Placental epithelial cell (primary cell): ENCODE data around the genes SH3RF3 and MERTK.

DNA sequence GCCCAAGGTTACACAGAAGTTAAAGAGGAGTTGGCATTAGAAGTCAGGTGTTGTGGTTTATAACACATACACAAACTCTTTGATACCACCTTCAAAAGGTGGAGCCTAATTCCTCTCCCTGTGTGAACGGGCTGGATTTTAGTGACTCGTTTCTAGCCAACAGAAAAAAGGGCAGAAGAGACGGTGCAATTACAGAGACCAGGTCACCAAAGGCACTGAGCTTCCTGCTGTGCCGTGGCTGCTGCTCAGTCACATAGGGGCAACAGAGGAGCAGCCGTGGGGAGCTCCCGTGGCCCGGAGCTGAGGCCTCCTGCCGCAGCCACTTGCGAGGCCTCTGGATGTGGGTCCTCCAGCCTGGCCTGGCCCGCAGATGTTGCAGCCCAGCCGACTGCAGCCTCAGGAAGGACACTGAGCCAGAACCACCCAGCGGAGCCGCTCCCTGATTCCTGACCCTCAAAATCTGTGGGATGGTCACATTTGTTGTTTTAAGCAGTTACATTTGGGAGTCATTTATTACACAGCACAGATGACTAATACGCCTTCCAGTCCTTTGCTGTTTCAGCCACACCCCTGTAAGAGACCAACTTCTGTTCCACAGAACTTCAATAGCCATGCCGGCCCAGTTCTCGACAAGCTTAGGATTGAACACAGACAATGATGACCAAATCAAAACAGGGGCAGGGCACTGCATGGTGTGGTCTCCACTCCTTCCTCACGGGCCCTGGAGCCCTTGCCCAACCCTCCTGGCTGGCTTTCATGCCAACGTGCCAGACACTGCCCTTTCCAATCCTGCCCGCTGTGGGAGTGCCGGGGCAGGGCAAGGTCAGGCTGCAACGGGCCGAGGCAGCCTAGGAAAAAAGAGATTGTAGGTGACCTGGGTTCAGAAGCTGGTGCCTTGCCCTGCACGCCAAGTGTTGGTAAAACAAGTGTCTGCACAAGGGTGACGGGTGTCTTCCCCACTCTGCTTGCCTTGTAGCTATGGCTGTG is 17.0 kb downstream of the EDAR start:
- CAGE, long polyA plus RNA: no peak

GRCh38 chr2:109067186-109068207 is 61.5 kb upstream of the SH3RF3 start:
- CAGE, long polyA plus RNA: no peak

DNA sequence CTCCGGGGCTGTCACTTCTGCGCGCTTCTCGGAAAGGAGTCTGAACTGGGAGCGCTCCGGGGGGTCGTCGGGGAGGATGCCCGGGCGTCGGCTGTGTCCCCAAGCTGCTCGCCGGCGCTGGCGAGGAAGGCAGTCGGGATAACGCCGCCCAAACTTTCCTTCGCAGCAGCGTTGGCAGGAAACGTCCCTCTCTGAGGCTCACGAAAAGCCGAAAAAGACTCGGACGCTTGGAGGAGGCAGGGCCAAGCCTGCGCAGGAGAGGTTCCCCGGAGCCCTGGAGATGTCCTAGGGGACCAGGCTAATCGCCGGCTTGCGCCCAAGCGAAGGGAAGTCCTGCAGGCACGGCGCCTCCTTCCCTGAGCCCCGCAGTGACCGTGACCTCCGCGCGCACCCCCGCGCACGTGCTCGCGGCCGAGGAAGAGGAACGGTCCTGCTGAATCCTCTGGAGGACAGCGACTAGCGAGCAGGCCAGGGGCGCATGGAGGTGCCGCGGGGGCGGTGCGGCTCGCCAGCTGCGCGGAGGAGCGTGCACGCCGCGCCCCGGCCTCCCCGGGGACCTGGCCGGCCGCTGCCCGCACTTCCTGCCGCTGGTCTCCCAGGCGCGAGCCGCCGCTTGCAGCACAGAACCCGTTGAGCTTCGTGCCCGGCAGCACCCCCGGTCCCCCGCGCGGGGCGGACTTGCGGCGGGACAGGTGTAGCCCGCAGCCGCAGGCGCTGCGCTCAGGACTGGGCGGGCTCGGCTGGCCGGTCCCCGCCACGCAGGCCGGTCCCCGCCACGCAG is at the start of gene SH3RF3:
SH3RF3 (plus strand) TSS at position 621 of the 781 bp plus-strand sequence.
- CAGE, long polyA plus RNA: no peak

GRCh38 chr2:109351091-109351594 is 222.1 kb downstream of the SH3RF3 start:
- CAGE, long polyA plus RNA: no peak

- CAGE, long polyA plus RNA: no peak
Observed at GRCh38 chr2:109600185-109600877, 13.4 kb downstream of the SEPTIN10 start.

GRCh38 chr2:109699057-109699431 is 84.9 kb downstream of the SOWAHC start:
- CAGE, long polyA plus RNA: no peak

- CAGE, long polyA plus RNA: no peak
Observed at GRCh38 chr2:110657848-110658273, 20.0 kb downstream of the BUB1 start.

DNA sequence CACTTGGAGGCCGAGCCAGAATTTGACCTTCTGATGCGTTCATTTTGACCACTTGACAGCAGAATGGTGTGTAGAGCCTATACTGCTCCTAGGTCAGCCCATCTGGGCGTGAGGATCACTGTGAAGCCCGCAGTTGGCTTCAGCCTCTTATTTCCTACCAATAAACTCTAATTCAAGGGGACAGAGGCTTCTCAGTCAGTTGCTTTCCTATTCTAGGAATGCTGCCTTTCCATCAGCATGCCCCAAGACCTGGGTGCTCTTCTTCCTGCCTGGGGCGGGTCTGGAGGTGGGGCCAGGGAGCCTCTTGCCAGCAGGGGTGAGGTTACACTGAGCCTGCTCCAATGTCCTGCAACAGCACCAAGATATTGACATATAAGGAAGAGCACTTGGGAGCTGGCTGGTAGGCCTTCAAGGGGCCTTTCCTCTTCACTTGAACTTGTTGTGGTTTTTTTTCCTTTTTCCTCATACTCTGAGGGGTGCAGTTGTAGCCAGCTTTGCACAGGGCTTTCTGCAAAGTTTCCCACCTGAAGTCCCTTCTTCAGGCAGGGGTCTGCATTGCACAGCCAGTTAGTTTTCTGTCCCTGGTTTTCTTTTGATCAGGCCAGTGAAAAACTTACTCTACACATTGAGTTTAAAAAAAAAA is 91.2 kb upstream of the BCL2L11 start:
- CAGE, long polyA plus RNA: no peak

DNA sequence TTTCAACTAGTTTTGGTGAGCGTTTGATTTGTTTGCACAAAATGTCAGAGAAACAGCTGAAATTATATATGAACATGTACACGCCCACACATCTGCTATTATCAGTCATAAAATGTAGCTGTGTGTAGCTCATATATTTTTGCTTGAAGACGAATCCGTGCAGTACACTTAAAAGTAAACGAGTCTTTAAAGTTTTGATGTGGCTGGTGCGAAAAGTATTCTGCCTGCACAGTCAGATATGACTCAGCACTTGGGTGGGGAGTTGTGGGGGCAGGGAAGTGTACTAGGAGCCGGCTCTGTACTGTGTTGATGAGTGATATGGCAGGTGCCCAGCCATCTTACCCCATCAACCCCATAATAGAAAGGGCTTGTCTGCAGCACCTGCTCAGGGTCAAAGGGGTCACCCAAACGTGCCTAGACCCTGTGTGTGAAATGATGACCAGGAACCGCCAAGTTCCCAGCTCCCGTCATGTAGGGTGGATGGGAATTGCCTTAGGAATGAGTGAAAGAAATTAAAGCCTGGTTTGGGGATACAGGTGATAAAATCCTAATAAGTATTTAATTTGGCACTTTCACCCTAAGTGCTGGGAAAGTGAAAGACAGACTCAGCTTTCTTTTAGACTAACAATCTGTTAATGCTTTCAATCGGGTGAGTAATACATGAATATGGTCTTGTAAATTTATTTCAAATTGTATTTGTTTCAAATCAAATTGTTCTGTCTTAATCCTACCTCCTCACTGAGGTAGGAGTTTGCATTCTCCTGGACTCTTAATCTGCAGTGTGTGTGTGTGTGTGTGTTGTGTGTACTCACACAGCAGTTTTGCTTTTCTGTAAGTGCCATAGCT is 47.9 kb downstream of the BCL2L11 start:
- CAGE, long polyA plus RNA: no peak

DNA sequence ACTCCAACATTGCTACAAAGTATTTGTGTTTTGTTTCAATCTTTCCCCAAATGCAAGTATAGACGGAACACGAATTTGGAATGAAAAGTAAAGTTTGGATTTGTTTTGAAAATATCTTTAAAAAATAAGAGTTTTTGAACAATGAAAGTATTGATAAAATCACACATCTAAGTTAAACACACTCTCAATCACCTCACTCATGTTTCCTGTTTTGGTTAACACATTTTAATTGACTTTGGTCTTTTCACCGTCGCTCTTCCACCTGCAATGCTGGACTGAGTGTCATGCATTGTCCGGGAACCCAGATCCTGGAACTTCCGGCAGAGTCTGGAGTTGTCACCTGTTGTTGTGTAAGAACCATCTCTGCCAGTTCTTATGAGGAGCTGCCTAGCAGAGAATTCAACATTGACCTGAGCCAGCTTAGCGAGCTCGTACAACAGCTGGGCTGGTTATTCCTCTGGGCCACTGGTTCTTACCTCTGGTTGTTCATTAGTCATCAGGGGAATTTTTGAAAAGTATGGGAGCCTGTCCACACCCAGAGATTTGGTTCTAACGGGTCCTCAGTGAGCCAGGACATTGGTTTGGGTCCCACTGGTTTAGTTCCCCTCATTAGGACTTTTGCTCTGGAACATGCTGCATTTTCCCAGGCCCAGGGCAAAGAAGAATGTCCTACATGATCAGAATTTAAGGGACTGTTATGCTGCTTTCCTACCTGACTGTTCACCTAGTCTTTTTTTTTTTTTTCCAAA is 75.7 kb downstream of the BCL2L11 start:
- CAGE, long polyA plus RNA: no peak

GRCh38 chr2:111898176-111898392 is 323 bp upstream of the MERTK start:
- CAGE, long polyA plus RNA: no peak

- CAGE, long polyA plus RNA: no peak
Observed at GRCh38 chr2:111898393-111899367, at the start of gene MERTK. TSS of gene MERTK (plus strand) at chr2:111898607.

GRCh38 chr2:111973893-111974226 is 75.5 kb downstream of the MERTK start:
- CAGE, long polyA plus RNA: no peak

GRCh38 chr2:112480538-112481383 is 1.2 kb upstream of the TTL start:
- CAGE, long polyA plus RNA: no peak

DNA sequence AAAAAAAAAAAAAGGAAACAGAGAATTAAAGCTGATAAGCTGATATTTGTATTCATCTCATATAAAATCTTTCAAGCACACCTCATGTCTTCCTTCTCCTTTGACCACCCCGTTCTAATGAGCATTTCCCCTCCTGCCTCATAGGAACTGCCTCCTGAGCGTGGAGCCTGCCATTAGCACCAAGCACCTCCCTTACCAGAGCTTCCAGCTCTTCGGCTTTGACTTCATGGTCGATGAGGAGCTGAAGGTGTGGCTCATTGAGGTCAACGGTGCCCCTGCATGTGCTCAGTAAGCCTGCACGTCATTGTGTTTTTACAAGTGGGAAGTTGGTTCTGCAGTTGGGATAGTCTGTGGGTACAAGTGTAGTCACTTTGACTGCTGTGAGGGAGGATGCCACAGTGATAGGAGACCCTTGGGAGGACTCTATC is 22.1 kb upstream of the POLR1B start:
- CAGE, long polyA plus RNA: no peak

DNA sequence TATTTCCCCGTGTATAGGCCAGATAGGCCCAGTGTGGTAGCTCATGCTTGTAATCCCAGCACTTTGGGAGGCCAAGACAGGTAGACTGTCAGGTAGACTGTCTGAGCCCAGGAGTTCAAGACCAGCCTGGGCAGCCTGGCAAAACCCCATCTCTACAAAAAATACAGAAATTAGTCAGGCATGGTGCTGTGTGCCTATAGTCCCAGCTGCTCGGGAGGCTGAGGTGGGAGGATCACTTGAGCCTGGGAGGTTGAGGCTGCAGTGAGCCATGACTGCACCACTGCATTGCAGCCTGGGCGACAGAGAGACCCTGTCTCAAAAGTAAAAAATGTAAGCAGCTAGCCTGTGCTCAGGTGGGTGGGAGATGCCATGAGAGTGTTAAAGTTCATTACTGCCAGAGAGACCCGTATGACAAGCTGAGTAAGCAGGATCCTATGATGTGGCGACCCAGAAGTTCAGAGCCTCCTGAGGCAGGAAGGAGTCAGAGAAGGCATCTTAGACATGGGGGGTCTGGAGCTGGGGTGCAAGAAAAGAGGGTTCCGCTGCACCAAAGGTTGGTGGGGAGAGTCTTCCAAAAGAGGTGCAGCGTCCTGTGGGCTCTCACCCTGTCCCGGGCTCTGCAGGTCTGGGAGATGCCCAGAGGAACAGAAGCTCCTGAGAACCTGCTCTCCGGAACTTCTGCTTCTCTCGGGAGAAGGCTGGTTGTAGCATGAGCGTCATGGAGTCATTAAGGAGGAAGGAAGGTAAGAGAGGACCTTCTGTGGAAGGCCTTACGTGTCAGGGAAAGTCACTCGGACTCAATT is 21.5 kb upstream of the POLR1B start:
- CAGE, long polyA plus RNA: no peak

DNA sequence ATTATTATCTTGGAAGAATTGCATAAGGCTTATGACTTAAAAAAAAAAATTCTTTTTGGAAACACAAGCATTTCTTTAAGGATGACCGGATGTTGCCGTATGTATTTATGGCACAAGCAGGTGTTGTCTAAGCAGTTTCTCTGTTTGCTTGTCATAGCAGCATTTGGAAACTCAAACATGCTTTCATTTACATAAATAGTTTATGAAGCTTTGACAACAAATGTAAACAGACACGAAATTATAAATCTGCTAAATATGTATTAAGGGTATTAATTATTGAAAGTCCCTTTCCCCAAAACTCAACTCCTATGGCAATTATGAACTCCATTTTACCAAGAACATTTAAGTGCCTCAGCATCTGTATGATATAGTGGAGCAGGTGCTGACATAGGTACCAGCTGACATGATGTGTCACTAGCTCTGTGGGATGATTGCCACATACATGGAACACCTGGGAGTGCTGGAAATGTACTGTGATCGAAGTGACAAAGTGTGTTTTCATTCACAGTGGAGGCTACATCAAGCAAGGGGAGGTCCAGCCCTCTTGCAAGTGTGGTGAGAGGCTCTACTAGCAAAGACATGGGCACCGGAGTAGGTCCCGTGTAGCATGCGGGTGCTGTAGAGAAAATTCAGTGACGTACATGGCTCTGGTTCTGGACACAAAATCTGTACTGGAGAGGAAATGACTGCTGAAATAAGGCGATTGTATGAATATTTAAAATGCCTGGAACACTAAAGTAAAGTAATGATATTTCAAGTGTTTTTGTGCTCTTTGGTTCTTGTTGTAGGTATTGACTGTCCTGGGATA is 10.4 kb upstream of the POLR1B start:
- CAGE, long polyA plus RNA: no peak

- CAGE, long polyA plus RNA: no peak
Observed at GRCh38 chr2:112647968-112648605, 2.3 kb downstream of the SLC20A1 start.

GRCh38 chr2:112649125-112649985 is 3.6 kb downstream of the SLC20A1 start:
- CAGE, long polyA plus RNA: no peak

DNA sequence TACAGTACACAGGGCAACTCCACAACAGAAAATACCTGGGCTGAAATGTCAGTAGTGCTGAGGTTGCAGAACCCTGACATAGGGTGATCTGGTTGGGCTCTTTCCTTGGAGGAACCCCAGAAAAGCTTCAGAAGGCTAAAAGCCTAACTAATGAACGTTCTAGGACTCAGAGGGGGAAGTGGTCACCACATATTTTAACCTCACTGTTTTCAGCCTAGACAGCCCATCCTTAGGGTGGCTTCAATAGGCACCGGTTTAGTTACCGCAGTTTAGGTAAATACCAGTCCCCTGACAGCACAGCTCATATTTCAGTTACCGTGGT is 20.8 kb downstream of the SLC20A1 start:
- CAGE, long polyA plus RNA: no peak